Mesenchymal stem cell of adipose (primary cell): ENCODE measurements around the genes DOCK4 and ZNF277.

DNA sequence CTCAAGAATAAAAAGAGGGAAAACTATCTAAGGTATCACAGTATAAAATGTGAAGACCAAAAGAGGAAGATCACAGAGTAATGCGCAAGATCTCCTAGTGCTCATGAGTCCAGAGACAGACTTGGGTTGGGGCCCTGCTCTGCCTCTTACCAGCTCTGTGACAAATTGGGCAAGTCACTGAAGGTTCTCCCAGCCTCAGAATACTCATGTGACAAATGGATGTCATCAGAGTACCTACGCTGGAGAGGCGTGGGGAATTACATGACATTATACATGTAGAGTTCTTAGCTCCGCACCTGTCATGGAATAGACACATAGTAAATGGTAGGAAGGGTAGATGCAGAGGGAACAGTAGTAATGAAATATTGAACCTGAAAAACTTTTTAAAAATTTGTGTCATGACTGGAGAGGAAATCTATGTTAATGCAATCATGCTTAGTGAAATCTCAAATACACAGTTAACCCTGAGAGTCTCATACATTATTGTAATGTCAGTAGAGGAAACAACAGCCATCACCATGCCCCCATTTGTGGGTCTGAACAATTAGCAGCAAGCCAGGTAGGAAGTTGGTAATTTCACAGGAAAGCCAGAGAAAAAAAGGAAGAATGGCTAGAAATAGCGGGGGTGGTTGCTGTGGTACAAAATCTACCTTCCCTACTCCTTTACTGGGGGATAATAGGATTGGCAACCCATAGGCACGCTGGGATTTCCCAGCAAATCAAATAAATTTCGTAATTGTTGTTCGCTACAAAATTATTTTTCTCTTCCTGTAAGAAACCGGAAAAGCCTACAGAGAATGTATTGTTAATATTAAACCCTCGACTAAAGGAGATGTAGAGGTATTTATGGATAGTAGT lies 124.2 kb downstream of the DOCK4 start:
- CAGE, long polyA plus RNA: no peak

GRCh38 chr7:112206140-112206508 lies at the start of gene DOCK4:
DOCK4 (minus strand) TSS chr7:112206399.
- CAGE, long polyA plus RNA: no peak

DNA sequence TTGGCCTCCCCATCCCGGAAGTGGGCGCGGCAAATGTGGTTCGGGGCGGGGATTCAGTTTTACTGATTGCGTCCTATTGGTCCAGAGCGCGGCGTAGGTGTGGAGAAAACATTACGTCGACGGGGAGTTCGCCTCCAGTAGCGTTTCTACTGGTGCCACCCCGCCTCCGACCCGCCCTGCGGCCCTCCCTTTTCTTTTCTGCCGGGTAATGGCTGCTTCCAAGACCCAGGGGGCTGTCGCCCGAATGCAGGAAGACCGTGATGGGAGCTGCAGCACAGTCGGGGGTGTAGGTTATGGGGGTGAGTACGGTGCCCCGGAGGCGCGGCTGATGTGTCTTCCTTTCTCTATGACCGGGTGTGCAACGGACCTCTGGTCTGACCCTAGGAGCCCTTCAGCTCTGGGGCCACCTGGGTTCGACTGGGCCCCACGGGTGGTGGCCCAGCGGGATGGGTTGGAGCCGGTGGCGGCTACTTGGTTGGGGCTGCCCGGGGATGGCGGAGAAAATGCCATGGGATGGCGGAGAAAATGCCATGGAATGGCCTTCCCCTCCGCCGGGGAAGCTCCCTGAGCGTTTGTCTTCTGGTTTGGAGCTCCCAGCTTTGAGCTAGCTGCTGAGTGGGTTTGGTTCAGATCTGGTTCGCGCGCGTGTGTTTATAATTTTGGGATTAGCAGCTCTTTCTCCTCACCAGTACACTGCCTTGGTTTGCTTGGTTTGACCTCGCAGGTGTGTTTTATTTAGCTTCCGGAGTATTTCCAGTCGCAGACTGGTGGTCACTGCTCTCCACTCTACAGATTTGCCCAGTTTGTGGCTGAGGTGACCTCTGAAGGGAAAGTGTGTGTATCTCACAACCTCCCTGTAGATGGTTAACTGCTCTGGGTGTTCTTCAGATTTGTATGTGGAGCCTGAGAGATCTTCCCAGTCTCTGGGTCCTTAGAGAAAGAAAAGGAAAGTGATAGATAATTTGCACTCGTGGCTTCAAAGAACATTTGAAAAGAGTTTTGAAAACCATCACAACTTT lies at the start of gene ZNF277:
ZNF277 (plus strand) TSS at position 187 of the 1,019 bp plus-strand sequence.
- CAGE, long polyA plus RNA: no peak

- CAGE, long polyA plus RNA: no peak
Measured at GRCh38 chr7:112223767-112224210, 17.3 kb downstream of the ZNF277 start.

DNA sequence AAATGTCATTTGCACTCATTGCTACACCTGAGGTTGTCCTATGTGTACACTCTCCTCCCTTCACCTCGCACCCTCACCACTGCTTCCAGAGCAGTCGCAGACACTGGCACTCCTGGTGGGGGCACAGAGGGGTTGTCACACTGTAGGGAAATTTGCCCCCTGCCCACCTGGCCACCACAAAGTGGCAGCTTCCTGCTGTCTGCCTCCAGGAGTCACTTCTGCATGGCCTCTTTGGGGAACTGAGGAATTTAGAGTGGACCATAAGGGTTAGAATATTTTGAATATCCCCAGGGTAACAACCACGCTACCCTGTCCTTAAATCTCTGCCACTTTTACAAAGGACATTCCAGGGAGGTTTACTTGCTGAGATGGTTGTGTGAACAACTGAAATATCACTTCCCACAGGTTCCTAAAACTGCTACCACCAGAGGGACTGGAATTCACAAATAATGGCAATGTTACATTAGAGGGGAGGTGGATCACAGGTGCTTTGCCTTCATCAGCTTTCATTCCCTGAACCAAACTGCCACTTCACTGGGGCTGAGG lies 88.2 kb upstream of the IFRD1 start:
- CAGE, long polyA plus RNA: no peak

DNA sequence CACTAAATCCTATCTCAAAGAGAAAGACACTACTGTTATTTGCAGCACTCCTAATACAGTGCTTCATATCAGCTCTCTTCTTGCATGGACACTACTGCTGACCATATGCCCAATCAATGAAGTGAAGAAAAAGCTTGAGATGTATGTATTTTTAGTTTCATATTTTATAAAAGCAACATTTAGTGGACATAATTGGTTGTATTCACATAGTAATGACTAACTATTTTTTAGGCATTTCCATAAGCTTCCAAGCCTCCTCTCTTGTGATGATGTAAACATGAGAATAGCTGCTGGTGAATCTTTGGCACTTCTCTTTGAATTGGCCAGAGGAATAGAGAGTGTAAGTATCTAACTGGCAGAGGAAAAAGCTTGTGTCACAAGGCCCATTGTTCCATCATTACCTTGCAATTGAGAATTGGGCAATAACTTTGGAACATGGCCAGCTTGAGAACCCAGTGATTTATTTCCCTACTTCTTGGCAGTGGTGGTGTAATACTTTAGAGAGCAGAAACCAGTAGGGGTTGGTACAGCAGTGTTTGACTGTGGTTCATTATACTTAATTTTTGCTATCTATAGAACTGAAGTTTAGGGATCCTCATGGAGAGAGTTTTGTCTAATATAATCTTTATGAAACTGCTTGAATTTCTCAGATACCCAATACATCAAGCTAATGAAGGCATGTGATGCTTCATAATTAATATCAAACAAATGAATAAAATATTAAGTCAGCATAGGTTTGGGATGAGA lies 12.0 kb downstream of the IFRD1 start:
- CAGE, long polyA plus RNA: no peak

- CAGE, long polyA plus RNA: no peak
Measured at GRCh38 chr7:112485629-112486081, 4.9 kb downstream of the LSMEM1 start.

- CAGE, long polyA plus RNA: no peak
Measured at GRCh38 chr7:112701345-112701736, 88.9 kb downstream of the TMEM168 start.

GRCh38 chr7:114084986-114086048 lies 166.5 kb upstream of the PPP1R3A start:
- CAGE, long polyA plus RNA: no peak

GRCh38 chr7:114255269-114255610 lies 159.4 kb upstream of the FOXP2 start:
- CAGE, long polyA plus RNA: no peak

DNA sequence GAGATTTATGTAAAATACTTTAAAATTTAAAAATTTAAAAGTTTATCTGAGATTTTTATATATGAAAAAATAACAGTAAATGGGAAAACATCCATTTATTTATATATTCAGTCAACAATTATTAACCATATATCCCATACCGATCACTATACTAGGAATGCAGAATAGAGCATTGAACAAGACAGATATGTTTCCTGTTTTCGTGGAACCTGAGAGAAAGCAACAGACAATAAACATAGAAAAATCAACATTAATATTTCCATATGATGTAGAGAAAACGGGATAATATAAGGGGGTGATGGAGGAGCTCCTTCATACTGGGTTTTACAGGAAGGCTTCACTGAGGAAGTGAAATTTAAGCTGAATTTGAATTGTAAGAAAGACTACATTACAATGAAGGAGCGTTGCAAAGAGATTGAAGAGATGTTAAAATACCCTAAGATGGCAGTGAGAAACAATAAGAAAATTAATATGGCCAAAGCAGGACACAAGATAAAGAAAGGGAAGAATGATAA lies 17.4 kb upstream of the FOXP2 start:
- CAGE, long polyA plus RNA: no peak

DNA sequence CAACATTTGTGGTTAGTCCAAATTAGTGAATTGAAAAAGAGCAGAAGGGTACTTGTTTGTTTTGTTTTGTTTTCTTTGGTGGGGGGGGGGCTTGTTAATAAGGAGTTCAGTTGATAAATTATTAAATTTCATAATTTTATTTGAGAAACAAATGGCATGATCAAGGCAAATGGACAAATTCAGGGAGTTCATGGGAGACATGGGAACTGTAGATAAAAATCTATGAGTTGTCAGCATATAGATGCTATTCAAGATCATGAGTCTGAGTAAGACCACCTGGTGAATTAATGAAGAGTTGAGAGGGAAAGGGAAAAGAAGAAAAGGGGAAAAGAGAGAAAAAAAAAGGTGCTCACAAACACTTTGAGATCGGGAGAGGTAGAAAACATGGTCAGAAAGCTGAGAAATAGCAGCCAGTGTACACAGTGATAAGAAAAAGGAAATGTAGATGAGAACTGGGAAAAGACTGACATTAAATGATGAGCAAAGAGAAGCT lies 95.0 kb downstream of the FOXP2 start:
- CAGE, long polyA plus RNA: no peak

DNA sequence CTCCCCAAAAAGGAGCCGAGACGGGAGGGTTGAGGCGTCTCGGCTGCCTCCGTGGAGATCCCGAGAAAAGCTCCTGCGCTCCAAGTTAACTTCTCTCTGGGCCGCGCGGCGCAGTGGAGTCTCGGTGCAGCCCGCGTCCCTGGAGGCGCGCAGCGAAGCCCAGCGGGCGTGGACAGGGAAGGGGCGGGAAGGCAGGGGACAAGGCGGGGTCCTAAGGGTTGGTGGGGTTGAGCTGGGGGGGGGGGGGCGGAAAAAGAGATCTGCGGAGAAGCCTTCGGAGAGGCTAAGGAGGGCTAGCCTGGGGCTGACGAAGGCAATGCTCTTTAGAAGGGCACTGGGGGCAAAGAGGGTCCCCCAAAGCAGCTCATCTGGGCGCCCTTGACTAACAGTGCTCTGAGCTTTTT lies 553.1 kb downstream of the TFEC start:
- CAGE, long polyA plus RNA: no peak

DNA sequence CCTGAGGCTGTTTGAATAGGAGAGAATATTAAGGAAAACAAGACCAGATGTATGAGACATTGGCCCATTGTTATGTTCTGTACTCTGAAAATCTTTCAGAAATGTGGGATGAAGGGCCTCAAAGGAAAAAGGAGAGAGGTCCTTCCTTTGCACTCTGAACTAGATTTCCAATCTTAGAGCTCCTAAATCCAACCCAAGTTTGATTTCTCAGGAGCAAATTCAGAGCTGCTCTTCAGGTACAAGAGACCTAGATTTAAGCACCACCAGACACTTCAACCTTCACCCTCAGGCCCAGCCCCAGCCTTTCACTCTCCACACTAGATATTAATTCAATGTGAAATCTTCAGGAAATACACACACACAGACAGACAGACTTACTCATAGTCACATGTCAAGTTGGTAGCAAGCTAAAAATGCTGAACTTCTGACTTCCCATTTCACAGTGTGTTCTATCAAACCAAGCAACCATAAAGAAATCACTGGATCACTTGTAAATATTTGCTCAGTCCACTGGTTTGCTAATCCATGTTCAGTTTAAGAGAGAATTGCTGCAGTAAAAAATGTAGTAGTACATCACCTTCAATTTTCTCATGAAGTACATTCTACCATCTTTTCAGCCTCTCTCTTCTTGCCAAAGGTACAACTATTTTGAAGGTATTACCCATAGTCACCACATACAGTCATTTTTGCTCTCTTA lies 5.2 kb downstream of the TFEC start:
- CAGE, long polyA plus RNA: no peak

DNA sequence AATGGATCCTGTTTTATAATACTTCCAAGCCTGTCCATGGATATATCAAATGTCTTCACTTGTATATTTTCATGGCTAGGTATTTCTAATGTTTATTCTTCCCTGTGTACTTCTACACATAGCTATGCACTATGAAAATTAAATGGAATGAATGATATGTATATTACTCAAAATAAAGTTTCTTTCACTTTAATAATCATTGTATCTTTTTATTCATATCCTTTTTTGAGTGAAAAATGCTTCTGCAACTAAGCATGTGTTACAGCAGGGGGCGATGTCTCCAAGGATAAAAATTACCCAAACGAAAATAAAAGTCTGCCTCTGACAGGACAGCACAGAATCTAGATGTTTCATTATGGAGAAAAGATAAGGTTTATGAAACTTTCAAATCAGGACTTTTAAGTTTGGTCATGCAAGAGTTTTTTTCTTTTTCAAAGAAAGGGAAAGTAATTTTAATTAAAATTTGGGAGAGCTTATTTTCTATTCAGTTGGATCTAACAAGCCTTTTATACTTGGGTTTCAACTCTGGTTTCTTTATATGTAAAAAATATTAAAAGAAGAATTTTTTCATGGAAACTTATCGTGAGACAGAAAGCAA lies 48.4 kb downstream of the TES start:
- CAGE, long polyA plus RNA: no peak

GRCh38 chr7:116408594-116408921 lies 91.0 kb upstream of the CAV2 start:
- CAGE, long polyA plus RNA: no peak

DNA sequence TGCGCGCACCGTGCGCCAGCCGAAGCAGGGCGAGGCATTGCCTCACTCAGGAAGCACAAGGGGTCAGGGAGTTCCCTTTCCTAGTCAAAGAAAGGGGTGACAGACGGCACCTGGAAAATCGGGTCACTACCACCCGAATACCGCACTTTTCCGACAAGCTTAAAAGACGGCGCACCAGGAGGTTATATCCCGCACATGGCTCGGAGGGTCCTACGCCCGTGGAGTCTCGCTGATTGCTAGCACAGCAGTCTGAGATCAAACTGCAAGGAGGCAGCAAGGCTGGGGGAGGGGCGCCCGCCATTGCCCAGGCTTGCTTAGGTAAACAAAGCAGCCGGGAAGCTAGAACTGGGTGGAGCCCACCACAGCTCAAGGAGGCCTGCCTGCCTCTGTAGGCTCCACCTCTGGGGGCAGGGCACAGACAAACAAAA lies 90.5 kb upstream of the CAV2 start:
- CAGE, long polyA plus RNA: no peak

GRCh38 chr7:116499837-116500912 lies 637 bp downstream of the CAV2 start:
- CAGE, long polyA plus RNA: no peak

DNA sequence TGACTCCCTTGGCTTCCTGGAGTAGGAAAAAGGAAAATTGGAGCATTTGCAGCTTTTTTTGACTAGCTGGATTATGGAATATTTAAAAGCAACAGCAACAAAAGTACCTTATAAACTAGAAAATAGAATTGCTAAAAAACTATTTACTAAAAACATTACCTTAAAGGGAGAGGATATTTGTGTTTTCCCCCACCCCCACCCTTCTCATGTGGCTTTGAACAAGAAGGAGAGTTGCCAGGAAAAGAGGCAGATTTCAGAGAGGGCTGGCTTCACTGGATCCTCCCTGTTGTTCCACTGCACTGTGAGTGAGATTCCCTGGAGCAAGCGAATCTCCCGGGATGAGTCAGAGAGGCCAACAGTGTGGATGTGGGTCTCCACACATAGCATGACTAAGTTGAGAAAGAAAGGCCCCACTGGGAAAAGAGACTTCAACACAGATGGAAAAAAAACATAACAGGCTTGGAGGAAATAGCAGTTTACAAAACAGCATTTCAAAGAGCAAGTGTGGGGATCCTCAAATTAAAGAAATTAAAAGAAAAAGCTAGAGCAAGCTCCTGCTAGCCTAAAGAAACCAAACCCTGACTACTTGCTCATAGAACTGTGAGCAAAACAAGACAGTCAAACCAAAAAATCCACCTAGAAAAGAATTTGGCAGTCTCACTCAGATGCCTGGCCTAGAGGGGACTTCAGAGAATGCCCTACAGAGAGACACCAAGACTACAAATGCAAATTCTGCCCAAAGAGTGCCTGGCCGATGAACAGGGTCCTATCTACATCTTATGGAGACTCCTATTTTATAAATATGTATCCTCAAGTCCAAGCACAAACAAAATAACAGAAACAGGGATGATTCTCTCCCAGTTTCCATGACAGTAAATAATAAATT lies 3.3 kb downstream of the CAV1 start:
- CAGE, long polyA plus RNA: no peak

DNA sequence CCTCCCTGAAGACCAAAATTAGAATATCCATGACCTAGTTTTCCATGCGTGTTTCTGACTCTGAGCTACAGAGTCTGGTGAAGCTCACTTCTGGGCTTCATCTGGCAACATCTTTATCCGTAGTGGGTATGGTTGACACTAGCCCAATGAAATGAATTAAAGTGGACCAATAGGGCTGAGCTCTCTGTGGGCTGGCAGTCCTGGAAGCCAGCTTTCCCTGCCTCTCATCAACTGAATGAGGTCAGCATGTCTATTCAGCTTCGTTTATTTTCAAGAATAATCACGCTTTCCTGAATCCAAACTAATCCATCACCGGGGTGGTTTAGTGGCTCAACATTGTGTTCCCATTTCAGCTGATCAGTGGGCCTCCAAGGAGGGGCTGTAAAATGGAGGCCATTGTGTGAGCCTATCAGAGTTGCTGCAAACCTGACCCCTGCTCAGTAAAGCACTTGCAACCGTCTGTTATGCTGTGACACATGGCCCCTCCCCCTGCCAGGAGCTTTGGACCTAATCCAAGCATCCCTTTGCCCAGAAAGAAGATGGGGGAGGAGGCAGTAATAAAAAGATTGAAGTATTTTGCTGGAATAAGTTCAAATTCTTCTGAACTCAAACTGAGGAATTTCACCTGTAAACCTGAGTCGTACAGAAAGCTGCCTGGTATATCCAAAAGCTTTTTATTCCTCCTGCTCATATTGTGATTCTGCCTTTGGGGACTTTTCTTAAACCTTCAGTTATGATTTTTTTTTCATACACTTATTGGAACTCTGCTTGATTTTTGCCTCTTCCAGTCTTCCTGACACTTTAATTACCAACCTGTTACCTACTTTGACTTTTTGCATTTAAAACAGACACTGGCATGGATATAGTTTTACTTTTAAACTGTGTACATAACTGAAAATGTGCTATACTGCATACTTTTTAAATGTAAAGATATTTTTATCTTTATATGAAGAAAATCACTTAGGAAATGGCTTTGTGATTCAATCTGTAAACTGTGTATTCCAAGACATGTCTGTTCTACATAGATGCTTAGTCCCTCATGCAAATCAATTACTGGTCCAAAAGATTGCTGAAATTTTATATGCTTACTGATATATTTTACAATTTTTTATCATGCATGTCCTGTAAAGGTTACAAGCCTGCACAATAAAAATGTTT lies 35.6 kb downstream of the CAV1 start:
- CAGE, long polyA plus RNA: no peak